PC-3 (cell line): ENCODE measurements around a stretch of chr6.

- RAMPAGE, long total RNA, result no peak
Observed at GRCh38 chr6:148531267-148531986, 188.8 kb downstream of the SASH1 start.

GRCh38 chr6:148532576-148533166, 190.0 kb downstream of the SASH1 start:
- RAMPAGE, long total RNA, result no peak

DNA sequence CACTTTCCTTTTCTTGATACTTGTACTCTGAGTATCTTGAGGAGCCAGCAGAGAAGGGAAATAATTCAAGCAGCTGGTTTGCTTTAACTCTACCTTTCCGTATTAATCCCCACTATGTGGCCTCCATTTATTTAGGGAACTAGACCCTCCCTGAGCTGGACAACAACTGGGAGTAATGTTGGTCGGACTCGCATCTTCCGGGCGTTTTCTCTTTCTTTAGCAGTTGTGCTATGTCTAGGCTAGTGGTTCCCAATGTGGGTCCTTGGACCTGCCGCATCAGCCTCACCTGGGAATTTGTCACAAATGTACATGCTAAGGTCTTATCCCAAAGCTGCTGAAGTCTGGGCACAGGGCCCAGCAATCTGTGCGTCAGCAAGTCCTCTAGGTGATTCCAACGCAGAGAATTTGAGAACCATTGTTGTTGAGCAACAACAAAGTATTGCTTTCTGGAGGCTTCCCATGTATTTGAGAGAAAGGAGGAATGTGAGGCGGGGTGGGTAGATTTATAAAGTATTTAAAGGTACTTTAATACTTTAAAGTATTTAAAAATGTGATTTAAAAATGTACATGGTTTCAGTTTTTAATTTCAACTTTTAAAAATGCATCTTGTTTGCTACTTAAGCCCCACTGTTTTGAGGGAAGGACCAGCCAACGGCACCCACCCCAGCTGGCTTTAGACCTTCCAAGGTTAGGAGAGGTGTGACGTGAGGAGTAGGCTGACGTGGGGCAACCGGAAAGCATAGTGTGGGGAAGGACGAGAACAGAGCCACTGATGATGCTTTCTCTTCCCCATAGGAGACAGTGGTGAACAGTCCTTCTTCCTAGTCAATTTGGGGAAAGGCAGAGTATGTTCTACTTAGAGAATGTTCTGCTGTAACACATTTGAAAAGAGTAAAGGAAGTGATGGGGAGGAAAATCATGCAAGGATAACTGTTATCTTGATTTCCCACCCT, 4.1 kb downstream of the UST start:
- RAMPAGE, long total RNA, result no peak

DNA sequence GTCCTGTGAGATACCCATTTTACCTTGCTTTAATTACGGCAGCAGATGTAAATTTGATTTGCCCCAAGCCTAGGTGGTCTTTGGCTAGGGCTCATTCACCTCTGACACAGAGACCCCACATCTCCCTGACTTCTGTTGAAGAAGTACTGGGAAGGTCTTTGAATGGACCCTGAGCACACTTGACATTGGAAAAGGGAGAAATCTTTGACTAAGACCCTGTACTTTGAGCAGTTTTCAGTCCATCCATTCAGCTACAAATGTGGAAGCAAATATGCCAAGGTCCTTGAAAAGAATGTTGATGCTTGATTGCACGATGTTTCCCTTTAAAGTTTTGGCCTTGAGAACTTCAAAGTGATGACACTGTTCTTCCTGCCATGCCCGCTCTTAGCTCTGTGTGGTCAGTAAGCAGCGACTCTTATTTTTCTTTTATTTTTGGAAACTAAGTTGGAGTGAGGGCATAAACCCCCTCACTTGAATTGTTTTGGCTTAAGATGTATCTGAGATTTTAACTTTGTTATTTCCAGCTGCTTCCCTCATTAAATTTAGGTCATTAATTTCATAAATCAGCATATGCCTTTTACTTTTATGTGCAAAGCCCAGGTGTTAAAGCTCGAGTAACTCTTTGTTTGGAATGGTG, 232.6 kb downstream of the UST start:
- RAMPAGE, long total RNA, result no peak

DNA sequence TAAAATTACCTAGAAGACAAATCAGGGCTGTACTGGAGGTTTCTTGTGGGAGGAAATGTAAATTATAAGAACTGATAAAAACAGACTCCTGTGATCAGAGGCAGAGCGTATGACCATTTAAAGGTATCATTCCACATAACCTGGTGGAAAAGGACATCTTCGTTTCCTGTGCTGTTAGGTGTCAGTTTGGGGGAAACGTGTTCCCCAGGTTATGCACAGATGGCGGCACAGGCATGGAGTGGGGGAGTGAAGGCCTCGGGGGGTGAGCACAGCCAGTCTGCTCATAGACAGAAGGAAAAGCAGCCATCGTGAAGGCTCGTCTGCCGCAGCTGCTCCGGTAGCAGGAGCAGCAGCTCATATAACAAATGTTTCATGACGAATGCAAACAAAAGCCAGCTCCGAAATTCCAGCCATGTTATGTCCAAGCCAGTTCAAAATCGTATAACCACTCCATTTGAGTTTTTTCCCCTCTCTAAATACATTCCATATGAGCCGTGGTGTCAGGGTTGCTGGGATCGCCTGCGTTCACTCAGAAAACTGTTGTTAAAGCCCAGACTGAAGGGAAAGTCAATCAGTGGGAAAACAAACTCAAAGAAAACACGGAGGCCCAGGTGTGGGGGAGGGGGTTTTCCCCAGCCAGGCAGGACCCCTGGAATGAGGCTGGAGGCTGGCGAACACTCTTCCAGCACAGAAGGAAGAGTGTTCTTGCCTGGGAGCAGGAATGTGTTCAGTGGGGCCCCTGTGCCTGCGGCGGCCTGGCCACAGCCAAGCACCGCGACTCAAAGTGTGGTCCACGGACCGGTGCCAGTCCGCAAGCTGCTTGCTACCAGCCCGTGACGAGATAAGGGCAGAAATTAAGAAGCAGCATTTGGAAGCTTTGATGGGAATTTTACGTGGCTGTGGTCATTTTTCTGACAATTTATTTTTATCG, 280.4 kb upstream of the TAB2 start:
- RAMPAGE, long total RNA, result no peak

GRCh38 chr6:149378491-149379183, 21.4 kb upstream of the SUMO4 start:
- RAMPAGE, long total RNA, result no peak

GRCh38 chr6:149482745-149483838, 1.7 kb downstream of the ZC3H12D start:
- RAMPAGE, long total RNA, result no peak

GRCh38 chr6:149679731-149680284, 31.3 kb upstream of the KATNA1 start:
- RAMPAGE, long total RNA, result no peak

DNA sequence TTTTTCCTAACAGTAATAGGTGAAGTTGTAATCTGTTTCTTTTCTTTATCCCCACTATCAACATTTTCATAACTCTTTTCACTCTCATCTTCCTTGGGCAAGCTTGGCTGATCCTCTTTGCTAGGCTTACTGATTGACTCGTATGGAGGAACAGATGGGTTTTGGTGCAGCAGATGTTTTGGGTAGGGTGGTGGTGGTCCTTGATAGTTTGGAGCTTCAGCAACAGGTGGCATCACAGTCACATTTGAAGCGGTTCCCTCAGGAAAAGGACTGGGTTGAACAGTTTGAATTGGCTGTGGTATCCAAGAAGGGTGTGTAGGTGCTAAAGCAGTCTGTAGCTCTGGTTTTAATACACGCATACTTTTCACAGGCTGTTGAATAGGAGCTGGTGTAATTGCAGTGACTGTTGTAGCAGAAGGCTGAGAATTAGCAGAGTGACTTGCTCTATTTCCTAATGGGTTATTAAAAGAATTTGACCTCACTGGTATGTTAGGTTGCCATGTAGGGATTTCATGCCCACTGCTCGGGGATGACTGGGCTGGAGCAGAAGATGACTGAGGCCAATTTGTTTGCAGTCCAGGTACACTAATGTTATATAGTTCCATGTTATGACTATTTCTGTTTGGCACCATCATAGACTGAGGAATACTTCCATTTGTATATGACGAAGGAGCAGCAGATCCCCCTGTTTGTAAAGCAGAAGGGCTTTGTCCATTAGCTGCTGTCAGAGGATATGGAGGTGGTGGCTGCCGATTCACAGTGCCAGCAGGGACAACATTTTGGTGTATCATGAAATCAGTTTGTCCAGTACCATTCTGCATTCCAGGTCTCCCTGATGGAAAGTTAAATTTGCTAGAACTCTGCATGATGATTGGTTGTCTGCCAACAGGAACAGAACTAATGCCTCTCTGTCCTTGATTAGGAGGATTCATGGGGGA, 34.4 kb downstream of the LATS1 start:
- RAMPAGE, long total RNA, result no peak

DNA sequence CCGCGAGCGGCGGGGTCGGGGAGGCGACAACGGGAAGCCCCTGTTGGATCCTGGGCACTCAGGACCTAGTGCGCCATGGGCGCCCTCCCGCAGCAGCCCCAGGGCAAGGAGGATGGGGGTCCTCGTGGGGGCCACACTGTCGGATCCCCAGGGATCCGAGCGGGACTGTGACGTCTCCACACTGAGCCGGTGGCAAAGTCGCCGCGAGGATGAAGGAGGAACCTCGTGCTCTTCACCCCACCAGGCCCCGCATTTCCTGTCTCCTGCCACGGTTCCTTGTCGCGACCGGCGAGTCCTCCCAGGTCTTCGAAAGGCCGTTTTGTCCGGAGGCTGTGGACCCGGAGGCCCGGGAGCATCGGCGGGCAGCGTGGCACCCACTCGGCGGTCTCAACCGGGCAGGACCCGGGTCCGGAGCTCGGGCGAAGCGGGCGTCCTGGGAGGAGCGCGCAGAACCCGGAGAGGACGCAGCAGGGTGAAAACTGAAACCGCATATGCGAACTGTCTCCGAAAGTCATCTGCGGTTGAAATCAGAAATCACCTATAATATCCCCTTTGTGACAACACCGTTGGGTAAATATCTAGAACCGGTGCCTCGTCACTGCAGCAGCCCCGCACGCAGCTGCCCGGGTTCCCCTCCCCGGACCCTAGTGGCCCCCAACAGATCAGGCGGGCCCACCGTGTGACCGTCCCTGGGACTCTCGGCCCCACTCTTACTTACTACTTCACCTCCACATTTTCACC, 3.2 kb upstream of the ULBP2 start:
- RAMPAGE, long total RNA, result no peak

DNA sequence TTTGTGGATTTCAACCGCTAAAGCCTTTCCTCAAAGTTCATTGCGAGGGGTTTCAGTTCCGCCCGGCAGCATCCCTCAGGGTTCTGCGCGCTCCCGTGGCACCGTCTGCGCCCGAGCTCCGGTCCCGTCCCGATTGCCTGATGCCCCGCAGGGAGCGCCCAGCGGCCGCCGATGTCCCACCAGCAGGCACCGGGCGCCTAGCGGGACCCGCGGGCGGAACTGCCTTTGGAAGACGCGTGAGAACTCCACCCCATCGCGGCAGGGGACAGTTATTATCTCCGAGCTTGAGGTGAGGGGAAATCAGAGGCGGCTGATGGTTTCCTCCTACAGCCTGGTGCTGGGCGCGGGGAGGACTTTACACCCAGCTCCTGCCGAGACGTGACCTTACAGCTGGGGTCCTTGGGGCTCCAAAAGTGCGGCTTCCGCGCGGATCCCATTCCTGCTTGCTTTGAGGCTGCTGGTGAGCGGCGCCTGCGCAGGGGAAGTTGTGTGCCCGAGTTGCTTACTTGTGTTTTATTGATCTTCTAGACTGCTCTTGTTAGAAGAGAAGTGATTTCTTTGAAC, 27.1 kb downstream of the ULBP1 start:
- RAMPAGE, long total RNA, result no peak

- RAMPAGE, long total RNA, result no peak
Observed at GRCh38 chr6:150176647-150177672, 34.1 kb downstream of the PPP1R14C start.

DNA sequence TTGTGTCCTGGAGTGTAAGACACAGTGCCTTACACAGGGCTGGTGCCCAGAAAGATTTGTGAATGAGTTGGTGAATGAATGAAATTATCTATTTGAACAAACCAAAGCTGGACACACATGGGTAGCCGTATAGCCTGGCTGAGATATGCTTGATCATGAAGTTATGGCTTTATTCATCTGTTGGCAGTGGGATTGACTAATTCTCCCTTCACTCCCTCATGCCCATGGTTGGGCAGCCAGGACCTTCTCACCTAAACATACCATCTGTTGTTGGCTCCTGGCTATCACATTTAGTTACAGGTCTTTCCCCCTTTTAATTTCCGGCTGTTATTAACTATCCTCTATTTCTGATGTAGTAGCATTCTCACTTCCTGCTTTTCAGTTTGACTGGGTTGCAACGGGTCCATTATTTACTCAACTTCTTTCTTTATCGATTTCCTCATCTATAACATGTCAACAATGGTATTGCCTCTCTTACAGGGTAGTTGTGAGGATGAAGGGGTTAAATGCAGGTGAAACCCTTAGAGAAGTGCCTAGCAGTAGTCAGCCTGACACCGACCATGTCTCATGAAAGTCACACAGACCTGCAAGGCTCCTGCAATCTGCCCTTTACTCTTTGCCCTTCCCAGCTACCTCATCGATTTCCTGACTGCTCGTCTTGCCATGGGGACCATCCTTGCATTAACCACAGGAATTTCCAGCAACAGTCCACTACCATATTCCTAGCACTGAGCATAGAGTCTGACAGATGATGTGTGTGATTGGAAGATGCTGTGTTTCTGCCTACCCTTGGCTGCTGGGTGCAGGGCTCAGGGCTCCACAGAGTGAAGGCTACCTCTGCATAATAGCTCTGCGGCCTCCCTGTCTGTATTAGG, 42.2 kb downstream of the PPP1R14C start:
- RAMPAGE, long total RNA, result no peak

DNA sequence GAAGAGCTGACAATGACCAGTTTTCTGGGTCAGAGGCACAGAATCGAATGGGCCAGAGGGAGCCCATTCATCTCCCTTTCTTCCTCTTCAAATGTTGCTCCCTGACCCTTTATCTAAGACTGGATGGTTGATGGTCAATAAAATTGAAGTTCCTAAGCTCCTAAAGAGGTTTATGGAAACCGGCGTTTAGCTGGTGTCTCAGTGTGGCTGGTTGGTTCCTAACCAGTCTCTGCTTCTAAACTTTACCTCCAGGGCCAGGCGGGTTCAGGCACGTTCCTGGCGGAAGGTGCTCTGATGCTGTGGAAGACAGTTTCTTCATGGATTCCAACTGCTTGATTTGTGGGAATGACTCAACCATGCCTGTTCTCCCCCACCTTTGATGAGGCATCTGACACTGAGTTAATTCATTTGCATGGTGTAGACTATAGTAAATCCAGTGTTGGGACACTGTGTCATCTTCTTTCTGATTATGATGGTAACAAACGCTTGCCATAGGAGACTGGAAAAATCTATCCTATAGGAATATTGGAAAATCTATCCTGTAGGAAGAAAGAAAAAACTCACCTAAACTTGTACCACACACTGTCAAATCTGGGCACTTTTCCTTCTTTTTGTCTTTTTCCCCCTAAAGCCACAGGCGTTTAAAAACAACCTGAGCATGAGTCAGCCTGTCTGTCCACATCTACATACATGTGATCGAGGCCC, 96.2 kb upstream of the IYD start:
- RAMPAGE, long total RNA, result no peak

DNA sequence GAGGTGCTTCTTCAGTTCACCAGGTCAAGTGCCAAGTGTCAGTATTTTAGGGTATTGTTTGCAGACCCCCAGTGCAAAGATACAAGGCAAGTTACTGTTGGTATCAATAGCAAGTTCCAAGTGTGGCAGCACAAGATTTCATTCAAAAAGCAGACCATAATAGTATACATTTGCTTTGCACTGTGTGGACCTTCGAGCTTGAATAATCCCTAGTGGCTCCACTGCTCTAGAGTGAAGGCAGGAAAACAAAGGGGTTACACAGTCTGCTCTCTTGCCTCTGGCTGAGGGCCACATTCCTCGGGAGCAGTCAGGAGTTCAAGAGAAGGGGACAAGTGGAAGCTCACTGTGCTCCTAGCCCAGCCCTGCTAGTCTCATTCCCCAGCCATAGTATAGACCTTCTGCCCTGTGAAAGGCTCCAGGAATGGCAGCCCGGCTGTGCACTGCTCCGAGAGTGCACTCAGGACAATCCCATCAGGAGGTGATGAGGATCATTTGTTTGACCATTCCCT, 8.3 kb downstream of the IYD start:
- RAMPAGE, long total RNA, result no peak

GRCh38 chr6:150598983-150599619, 584 bp upstream of the PLEKHG1 start:
- RAMPAGE, long total RNA, result no peak

GRCh38 chr6:150640577-150640973, 40.9 kb downstream of the PLEKHG1 start:
- RAMPAGE, long total RNA, result no peak

- RAMPAGE, long total RNA, result no peak
Observed at GRCh38 chr6:150665930-150666784, 66.5 kb downstream of the PLEKHG1 start.

DNA sequence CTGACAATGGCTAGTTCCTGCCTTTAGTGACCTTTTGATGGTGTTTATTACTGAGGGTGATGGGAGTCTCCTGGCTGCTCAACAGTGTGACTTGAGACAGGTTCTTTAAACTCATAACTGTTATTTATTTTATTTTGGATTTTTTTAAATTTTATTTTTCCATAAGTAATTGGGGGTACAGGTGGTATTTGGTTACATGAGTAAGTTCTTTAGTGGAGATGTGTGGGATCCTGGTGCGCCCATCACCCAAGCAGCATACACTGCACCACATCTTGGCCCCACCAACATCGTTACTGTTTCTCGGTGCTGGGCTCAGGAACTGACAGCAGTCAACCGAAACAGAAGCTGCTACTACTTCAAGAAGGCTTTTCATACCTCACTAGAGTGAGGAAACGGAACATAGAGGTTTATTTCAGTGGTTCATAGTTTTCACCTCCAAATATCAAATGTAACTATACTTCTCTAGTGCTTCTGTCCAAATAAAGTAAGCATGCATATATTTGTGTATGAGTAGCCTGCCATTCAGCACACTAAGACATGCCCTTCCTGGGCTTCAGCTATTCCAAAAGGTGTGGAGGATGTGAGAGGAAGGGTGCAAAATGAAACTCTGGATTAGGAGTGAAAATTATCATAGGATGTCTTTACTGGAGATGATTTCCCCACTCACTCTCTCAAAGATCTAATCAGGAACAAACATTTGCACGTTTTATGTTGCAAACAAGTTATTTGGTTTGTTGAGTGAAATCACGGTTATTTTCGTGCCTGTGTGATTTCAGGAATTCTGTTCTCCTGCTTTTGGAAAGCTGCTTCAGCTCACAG, 90.6 kb downstream of the PLEKHG1 start:
- RAMPAGE, long total RNA, result no peak

GRCh38 chr6:150857549-150858065, 7.9 kb upstream of the MTHFD1L start:
- RAMPAGE, long total RNA, result no peak